Kidney epithelial cell (primary cell): ENCODE measurements around the gene TP53TG3F.

GRCh38 chr16:33459415-33459818, at the start of gene TP53TG3F:
TSS of gene TP53TG3F (plus strand) at chr16:33459612.
- RAMPAGE, long total RNA, result no peak
- RRBS, result no CpG with 5 or more reads among the region's 25 CpGs

DNA sequence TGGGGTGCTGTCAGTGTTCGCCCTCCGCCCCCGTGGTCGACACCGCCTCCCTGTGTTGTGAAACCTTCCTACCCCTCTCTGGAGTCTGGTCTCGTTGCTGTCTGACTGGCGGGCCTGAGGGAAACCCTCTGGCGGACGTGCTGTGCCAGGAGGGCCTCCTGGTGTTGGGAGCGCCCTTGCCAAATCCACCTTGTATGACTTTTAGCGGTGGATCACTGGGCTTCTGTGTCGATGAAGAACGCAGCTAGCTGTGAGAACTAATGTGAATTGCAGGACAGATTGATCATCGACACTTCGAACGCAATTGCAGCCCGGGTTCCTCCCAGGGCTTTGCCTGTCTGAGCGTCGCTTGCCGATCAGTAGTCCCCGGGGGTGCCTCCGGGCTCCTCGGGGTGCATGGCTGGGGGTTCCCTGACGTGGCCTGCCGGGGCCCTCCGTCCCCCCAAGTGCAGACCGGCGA, 703.4 kb downstream of the TP53TG3F start:
- RAMPAGE, long total RNA, result no peak
- RRBS, result 46% methylated on average over 11 of the region's 28 CpGs

GRCh38 chr16:35169203-35169640, 1709.8 kb downstream of the TP53TG3F start:
- RAMPAGE, long total RNA, result no peak
- RRBS, result no CpG with 5 or more reads among the region's 9 CpGs

- RAMPAGE, long total RNA, result no peak
- RRBS, result no CpG with 5 or more reads among the region's 16 CpGs
Measured at GRCh38 chr16:35196449-35196720, 1737.0 kb downstream of the TP53TG3F start.

GRCh38 chr16:46690512-46691258, 1.2 kb downstream of the ORC6 start:
- RAMPAGE, long total RNA, result no peak
- RRBS, result no CpG with 5 or more reads among the region's 13 CpGs

DNA sequence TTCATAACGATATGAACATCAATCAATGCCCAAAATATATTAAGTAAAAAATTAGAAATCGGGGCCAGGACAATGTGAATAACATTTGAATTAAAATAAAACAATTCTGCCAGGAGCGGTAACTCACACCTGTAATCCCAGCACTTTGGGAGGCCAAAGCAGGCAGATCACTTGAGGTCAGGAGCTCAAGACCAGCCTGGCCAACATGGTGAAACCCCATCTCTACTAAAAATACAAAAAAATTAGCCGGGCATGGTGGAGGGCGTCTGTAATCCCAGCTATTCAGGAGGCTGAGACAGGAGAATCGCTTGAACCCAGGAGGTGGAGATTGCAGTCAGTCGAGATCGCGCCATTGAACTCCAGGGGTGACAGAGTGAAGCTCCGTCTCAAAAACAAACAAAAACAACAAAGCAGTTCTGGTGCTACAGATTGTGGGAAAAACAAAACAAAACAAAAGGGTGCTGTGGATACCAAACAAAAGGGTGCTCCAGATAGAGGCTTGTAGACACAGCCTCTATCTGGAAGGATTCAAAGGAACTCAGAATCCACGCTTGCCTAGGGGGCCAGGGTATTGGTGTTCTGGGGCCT, 2.7 kb downstream of the MYLK3 start:
- RAMPAGE, long total RNA, result no peak
- RRBS, result no CpG with 5 or more reads among the region's 11 CpGs

DNA sequence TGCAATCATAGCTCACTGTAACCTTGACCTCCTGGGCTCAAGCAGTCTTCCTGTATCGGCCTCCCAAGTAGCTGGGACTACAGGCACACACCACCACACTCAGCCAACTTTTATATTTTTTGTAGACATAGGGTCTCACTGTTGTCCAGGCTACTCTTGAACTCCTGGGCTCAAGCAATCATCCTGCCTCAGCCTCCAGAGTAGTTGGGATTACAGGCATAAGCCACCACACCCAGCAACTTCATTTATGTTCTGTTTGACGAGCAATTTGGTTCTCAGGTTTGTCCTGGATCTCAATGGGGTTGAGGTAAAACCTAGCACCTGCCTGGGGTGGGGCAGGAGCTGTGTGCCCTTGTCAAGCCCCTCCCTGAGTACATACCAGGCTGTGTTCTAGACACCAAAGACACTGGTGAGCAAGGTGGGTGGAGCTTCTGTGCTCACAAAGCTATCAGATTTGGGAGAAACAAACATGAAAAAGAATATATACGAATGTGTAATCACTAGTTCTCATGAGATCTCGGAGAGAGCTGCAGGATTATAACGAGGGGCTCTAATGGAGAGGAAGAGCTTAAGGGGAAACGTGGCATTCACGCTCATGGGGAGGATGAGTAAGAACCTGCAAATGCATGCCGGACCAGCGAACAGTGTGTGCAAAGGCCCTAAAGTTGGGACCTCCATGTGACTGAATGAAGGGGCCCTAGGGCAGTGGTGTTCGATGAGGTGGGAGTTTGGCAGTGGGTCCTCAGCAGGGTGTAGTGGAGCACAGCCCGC, 19.4 kb downstream of the GPT2 start:
- RAMPAGE, long total RNA, result no peak
- RRBS, result no CpG with 5 or more reads among the region's 11 CpGs

DNA sequence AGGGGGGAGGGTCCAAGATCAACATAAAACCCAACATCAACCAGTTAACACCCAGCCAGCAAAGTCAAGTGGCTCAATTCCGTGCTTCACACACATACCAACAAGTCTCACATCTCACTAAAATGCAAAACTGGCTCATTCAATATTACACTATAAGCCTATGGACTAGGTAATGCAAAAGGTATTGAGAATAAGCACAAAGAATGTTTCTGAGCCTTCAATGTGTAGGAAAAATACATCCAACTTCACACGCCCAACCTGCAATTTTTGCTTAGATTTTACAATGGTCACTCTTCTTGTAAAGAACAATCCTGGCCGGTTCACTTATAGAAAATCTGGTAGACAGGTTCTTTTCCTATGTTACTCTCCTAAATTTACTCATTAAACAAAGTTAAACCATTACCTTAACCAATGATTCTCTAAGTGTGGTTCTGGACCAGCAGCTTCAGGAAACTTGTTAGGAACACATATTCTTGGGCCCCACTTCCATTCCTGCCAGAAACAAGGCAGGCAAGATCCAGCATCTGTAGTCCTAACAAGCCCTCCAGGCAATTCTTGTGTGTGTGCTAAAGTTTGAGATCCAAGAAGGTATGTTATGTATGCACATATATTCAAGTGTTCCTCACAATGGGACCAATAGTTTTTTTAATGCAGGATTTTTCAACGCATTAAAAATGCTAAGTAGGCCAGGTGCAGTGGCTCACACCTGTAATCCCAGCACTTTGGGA, 13.5 kb downstream of the DNAJA2 start:
- RAMPAGE, long total RNA, result no peak
- RRBS, result no CpG with 5 or more reads among the region's 4 CpGs

DNA sequence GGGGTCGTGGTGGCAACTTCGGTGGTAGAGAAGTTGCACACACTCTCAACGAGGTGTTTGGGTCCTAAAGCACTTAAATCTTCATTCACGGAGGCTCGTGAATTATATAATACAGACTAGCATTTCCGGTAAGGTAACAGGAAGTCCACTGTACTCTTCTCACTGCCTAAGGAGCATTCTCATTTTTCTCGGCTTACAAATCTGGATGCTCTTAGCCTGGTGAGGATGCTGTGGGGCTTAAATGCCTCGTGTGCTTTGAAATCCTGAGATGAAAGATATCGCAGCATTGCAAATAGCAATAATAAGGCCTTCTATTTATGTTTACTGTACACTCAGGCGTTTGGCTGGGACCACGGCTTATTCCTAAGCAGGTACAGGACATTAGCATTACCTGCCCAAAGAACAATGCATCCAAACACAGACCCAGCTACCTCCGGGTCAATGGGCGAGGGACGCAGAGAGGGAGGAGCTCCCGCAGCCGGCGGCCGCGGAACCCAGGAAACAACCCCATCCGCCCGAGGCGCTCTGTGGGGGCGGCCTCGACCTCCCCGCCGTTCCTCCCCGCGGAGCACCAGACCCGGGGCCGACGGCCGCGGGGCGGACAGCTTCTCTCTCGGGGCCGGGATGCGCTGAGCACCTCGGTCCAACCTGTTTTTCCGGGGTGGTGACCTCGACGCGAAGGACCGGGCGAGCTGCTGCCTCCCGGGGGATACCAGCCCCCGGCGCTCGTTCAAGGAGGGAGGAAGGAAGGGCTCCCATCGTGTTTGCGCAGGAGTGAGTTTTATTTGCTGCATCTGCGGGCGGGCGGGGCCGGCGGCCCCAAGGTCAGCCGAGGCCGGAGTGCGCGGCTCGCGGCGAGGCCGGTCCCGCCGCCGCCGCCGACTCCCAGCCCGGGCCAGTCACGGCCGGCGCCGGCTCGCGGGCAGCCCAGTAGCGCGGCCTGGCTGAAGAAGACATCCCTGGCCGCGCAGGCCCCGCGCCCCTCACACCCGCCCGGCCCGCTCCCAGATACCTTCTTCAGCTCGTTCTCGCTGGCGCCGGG, 670 bp downstream of the DNAJA2 start:
- RAMPAGE, long total RNA, result no peak
- RRBS, result 1% methylated on average over 35 of the region's 88 CpGs

GRCh38 chr16:47155322-47155820, 11.6 kb upstream of the NETO2 start:
- RAMPAGE, long total RNA, result no peak
- RRBS, result no CpG with 5 or more reads among the region's 3 CpGs

GRCh38 chr16:47192482-47193342, 49.0 kb upstream of the NETO2 start:
- RAMPAGE, long total RNA, result no peak
- RRBS, result no CpG with 5 or more reads among the region's 5 CpGs

DNA sequence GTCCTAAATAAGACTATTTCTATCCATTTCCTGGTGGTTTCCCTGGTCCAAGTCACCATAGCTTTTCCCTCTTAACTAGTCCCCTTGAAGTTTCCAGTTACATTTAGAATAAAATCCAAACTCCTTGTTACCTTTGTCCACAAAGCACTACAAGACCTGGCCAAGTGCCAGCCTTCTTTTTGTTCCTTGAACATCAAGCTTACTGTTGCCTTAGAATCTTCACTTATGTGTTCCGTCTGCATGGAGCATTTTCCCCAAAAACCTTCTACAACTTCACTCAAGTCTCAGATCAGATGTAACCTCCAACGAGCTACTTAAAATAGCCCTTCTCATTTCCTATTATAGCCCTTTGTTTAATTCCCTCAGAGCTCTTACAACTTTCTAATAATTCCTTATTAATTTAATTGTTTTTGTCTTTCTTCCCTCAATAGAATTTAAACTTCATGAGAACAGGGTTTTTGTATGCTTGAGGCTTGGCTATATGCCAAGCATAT, 101.3 kb downstream of the ITFG1 start:
- RAMPAGE, long total RNA, result no peak
- RRBS, result no CpG with 5 or more reads among the region's 2 CpGs

GRCh38 chr16:47361862-47362683, 98.8 kb downstream of the ITFG1 start:
- RAMPAGE, long total RNA, result no peak
- RRBS, result no CpG with 5 or more reads among the region's 4 CpGs

DNA sequence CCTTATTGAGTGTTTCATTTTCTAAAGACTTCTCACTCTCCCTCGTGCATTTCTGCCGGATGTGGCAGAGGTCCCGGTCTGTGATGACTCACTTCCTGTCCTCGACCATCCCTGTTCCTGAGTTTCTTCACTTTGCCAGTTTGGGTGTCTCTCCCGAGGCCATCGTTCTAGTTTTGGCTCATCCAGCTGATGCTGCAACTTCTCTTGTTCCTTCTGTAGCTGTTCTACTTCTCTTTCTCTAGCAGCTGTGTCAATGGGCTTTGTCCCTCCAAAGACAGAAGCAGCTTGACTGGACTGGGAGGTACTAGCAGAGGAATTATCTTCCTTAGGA, 104.4 kb downstream of the PHKB start:
- RAMPAGE, long total RNA, result no peak
- RRBS, result no CpG with 5 or more reads among the region's 6 CpGs

DNA sequence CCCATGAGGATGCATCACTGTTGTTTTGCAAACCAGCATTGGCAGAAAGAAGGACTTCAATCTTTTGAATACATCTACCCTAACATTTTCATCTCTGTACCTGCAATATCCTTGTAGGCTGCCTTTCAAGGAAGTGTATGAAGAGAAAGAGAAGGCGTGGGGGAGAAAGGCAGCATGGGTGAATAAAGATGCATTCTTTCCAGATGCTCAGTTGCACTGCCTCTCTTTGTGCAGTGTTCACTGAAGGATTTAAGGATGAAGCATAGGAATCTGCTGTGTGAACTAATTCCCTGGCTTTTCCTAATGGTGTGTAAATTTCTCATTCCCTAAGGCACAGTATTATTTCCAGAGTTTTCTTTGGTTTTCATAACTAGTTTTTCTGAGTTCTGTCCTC, 226.8 kb downstream of the PHKB start:
- RAMPAGE, long total RNA, result no peak
- RRBS, result no CpG with 5 or more reads among the region's 1 CpG

DNA sequence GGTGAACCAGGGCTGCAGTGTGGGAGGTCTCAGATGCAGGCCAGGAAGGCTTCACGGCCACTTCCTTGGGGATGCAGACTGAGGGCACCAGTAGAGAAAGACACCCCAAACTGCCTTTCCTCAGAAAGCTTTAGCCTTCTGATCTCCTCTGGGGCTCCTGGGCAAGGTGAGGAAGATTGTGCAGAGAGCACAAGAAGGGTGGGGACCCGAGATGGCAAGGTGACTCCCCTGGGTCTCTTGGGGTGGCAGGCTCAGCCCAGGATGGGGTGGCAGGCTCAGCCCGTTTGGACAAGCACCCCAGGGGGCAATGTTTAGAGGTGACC, 39.3 kb downstream of the ABCC12 start:
- RAMPAGE, long total RNA, result no peak
- RRBS, result no CpG with 5 or more reads among the region's 3 CpGs

DNA sequence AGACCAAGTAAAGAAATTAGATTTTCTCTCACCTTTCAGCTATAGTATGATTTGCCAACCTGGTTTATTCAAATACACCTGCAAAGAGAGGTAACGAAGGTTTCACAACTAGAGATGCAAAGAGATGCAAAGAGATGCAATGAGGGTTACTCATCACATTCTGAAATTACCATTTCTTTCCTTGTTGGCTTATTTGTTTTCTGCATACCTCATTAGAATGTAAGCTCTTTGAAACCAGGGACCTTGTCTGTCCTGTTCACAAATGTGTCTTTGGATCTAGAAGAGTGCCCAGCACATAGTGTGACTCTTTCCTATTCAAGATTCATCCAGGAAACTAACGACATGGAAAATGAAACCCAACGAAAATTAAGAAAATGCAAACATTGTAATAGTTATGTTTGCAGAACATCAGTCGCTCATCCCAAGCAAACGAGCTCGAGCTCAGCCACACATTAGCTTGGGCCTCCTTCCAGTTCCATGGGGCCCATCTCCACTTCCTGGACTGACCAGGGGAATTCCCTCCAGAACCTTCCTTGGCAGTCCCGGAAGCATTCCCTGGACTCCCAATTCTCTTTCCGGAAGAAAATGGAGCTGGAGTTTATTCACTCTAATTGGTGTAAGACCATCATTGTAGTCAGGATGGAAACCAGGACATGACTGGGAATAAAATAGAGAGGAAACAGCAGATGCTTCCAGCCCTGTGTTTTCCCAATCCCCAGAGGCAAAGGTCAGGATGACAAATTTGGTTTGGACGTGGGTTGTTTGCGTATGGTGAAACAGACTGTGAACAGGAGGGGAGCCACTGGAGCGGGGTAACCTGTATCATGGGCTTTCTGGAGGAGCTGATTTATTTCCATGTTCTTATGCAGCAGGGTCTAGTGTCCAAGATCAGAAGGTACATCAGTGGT, 8.7 kb upstream of the LONP2 start:
- RAMPAGE, long total RNA, result no peak
- RRBS, result no CpG with 5 or more reads among the region's 11 CpGs

GRCh38 chr16:48361541-48362398, 23.4 kb downstream of the SIAH1 start:
- RAMPAGE, long total RNA, result no peak
- RRBS, result no CpG with 5 or more reads among the region's 19 CpGs

DNA sequence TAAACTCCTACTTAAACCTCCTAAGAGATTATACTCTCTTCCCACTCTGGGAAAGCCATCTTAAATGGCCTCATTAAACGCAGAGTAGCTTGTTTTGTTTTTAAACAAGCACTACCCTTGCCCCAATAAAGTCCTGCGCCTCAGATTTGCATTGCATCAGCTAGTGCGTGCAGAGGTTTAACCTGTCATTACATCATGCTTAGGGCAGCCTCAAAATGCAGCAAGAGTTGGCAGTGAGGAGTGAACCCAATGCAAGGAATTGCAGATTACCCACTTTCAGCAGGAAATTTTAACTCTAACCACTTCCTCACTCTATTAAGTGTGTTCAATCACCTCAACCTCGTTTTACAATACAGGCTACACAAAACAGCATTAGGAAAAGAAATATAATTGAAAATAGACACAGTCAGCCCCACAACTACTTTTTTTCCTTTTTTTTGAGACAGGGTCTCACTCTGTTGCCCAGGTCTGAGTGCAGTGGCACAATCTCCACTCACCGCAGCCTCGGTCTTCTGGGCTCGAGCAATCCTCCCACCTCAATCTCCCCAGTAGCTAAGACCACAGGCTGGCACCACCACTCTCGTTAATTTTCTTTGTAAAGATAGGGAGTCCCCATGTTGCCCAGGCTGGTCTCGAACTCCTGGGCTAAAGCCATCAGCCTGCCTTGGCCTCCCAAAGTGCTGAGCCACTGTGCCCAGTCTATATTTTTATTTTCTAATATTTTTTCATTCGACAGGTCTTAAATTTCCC, 18.6 kb downstream of the SIAH1 start:
- RAMPAGE, long total RNA, result no peak
- RRBS, result no CpG with 5 or more reads among the region's 10 CpGs

GRCh38 chr16:48378581-48379131, 6.6 kb downstream of the SIAH1 start:
- RAMPAGE, long total RNA, result no peak
- RRBS, result no CpG with 5 or more reads among the region's 1 CpG